Colon Carcinoma Metastatic in the Lung (tissue), 2 donors: ENCODE results near the genes SPARCL1, PPM1K, HERC3, TIGD2 and GPRIN3.

DNA sequence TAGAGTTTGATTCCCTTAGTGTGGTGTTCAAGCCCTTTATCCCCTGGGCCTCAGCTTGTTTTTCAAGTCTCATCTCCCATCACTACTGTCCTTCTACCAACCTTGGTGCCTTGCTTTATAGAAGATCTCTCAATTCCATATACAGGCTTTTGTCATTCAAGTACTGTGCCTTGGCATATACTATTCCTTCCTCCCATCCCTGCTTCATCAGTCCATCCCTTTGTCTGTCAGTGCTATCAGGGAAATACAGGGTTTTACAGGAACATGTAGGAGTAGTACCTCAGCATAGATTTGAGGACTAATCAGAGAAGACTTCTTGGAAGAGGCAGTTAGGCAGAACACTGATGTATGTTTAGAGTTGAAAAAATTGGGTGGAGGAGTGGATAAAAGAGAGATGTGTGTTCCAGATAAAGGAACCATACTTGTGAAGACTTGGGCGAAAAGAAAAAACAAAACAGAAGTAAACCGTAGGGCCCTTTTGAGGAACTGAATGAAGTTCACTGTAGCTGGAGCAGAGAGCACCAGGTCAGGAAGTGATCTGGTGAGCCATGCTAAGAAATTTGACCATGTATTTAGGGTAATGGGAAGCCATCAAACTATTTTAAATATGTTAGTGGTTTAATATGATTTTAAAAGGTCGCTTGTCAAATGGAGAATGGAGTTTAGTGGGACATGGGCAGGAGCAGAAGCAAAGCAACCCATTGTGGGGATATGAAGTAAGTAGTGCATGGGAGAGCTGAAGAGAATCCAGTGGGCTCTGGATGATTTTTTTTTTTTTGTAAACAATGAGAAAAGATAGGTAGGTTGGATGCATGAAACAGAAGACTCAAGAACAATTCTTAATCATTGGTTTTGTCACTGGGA lies 32.3 kb downstream of the AFF1 start:
- PRO-cap, 2 experiments, result no peak in any of the 2 experiments

DNA sequence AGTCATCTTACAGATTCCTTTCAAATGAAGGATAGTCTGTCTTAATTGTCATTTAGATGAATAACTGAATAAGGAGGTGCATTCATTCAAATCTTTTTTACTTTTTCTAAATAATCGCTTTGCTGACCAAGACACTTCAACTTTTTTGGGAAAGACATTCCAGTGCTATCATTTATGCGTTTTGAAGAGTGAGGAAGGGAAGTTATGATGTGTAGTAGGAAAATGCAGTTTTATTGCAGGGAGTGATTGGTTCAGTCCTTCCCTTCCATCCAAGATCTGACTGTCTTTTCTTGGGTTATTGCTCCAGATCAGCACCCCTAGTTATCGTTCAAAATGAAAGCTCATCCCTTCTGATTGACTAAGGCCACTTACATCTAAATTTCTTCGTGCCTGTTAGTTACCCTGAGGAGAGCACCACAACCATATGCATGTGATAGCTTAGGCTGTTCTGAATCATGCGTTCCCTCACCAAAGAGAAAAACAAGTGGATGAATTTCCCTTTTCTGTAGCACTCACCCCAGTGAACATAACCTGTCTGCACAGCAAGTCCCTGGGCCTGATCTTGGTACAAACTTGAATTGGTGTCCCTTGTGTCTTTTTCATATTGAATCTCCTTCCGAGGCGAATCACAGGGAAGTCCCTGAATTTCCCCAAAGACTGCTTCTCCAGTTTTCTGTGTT lies 100.6 kb downstream of the KLHL8 start:
- PRO-cap, 2 experiments, result no peak in any of the 2 experiments

DNA sequence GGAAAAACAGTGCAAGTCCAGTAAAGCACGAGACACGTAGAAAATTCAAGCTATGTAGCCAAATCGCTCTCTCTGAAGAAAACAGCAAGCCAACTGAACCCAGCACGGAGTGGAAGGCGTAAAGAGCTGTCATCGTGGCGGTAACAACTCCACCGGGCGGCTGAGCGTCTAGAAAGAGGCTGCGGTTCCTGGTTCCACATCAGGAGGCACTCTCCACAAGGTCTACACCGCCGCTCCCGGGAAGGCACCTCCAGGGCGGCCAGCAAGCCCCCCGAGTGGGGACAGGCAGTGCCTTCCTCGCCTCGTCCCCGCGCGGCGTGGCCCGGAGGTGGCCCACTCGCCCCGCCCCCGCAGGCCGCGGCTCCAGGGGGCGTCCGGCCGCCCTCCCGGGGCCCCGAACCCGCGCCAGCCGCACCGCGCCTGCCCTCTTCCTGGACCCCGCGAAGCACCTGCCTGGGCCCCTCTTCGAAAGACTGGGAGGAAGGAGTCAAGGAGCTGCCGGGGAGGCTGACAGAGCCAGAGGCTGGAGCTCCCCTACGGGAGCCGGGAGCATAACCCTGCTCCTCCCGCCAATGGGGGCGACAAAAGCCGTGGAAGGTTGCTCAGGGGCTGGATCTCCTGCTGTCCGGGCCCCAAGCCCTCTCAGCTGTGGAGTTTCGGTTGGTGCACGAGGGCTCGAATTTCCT lies 689 bp downstream of the KLHL8 start:
- PRO-cap, 2 experiments, result no peak in any of the 2 experiments

DNA sequence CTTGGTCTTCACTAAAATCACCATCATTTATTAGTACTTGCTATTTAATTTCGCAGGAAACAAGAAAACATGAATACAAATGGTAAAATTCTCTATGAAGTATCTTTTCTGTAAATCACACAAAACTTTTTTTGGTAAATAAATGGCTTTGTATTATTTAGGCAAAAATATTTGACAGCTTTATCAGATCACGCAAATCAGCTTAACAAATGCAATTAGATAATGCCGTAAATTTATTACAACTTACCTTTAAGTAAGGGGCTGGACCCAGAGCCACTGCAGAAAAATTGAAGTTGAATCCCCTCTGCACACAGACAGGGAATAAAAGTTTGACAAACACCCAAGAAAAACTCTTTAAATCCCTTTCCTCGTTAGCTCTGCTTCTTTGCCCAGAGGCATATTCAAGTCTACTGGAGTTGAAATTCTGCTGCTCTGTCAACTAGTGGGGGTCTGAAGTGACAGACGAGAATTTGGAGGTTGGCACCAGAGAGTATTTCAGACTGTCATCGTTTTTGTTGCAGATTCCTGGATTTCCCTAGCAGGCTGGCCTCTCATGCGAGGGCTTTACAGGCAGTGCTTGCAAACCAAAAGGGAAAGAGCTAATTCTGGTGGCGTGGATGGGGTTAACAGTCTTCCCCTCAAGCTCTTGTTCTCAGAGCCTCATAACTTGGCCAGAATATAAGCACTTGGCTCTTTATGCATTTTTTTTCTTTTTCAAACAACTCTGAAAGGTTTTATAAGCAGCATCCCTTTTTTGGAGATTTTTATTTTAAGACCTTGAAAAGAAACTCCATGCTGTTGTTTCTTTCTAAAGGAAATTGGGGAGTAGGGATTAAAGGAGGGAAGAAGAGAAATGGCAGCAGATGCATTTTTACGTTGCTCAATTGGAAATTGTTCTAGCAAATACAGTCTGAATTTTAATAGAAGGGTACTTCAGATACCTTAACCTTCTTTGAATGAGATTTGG lies at the start of gene SPARCL1:
Gene SPARCL1, minus strand, starts transcription at position 579 of the 967 bp plus-strand sequence.
- PRO-cap, 2 experiments, result peak in 1 of 2 experiments; most common minus-strand start position 537 of the sequence (in 1)

DNA sequence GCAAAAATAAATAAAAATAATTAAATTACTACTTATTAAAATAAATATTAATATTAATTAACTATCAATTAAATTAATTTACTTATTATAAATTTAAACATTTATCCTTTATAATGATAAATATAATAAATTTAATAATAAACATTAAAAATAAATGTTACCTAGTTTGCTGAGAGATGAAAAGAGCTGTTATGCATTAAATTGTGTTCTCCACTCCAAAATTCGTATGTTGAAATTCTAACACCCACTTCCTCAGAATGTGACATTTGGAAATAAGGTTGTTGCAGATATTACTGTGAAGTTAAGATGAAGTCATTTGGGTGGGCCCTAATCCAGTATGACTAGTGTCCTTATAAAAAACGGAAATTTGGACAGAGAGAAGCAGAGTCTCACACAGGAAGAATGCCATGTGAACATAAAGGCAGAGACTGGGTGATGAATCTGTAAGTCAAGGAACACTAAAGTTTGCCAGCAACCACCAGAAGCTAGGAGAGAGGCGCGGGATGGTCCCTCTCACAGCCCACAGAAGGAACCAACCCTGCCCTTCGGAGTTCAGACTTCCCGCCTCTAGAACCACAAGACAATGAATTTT lies 67.1 kb upstream of the IBSP start:
- PRO-cap, 2 experiments, result no peak in any of the 2 experiments

DNA sequence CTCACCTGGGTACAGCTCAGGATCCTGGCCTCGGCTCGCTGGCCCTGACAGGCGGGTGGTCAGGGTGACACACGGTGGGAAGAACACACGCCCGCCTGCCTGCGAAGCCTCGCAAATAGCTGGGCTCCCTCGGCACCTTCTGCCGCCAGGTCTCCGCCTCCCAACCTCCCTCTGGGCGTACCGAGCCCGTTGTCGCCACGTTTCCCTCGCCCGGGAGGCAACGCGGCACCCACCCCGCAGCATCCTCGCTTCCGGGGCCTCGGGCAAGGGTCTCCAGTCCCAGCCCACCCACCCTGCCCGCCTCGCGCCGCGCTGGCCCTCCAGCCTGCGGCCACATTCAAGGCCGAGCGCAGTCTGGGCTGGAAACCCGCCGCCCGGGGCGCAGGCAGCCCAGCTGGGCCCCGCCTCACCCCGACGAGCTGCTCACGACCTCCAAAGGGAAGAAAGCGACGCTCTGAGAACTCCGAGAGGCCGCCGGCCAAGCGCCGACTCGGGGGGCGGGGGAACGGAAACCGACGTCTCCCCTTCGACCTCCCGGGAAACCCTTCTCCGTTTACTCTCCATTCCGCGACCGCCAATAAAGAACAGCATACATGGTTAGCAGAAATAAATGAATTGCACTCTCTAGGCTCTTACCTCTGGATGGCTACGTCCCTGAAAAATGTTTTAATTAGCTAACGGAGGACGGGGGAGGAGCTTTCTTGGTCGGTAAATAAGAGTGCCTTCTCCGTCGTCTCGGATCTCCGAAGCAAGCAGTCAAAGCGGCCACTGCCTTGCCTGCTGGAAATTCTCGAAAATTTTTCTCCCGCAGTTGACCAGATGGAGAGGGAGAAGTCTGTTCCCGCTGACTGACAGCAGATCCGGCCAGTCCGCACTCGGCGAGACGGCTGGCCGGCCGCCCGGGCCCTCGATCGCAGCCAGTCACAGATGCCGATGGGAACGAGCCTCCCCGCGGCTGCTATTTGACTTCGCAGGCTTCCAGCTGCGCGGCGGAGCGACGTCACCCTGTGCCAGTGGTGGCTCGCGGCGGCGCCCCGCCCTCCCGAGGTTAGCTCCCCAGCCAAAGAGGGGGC lies at the start of gene PPM1K:
Gene PPM1K, minus strand, starts transcription at position 792 of the 1,073 bp plus-strand sequence.
- PRO-cap, 2 experiments, result peak in 2 of 2 experiments; most common plus-strand start position 738 of the sequence (in 1); most common minus-strand start position 935 of the sequence (in 2)

- PRO-cap, 2 experiments, result peak in 2 of 2 experiments; most common plus-strand start chr4:88370709 (in 1); most common minus-strand start chr4:88370653 (in 2)
These were observed 8.3 kb upstream of the HERC6 start for GRCh38 chr4:88370371-88370799.

DNA sequence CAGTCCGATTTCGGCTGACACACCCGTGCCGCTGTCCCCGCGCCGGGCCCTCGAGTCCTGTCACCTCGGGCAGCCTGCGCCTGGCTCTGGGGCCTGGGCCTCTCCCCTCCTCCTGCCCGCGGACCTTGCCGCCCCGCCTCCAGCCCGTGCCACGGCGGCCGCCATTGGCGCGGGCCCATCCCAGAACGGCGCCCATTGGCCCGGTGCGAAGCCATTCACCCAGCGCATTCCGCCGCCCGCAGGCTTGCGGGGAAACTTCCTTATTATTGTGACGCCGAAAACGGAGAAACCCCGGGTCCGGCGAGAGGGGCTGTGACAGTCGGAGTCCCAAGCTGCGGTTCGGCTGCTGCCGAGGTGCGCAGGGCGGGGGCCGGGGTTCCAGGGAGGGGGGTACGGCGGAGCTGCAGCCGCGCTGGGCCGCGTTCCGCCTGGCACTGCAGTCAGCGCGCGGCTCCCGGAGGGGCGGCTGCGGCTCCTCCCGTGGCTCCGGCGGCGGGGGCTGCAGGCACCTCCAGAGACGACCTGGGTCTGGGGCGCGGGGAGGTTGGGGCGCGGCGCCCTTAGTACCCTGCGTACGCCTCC lies at the start of gene HERC3:
Gene HERC3, plus strand, starts transcription at position 260 of the 582 bp plus-strand sequence.
- PRO-cap, 2 experiments, result peak in 2 of 2 experiments; most common plus-strand start position 439 of the sequence (in 2); most common minus-strand start position 59 of the sequence (in 2)

DNA sequence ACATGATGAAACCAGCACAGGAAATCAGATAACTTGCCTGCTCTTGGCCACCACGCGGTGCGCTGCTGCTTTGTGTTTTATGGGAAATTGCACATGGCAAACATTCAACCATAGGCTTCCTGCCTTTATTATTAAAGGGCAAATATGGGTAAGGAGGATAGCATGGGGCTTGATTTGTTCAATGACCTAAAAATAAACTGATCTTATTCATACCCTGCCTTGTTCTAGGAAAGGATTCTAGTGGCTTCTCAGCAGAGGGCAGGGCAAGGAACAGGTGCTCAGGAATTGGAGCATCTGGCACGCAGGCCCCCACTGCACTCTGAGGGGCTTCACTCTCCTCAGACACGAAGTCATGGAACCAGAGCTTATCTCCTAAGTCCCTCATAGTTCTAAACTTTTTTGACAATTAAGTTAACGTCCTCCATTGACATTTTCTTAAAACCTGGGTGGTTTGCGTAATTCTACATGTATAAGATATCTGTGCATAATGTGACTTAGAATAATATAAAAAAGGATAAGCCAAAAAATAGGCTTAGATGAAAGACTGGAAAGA lies 31.8 kb upstream of the NAP1L5 start:
- PRO-cap, 2 experiments, result no peak in any of the 2 experiments

GRCh38 chr4:88734518-88734941 lies 36.9 kb upstream of the NAP1L5 start:
- PRO-cap, 2 experiments, result no peak in any of the 2 experiments

DNA sequence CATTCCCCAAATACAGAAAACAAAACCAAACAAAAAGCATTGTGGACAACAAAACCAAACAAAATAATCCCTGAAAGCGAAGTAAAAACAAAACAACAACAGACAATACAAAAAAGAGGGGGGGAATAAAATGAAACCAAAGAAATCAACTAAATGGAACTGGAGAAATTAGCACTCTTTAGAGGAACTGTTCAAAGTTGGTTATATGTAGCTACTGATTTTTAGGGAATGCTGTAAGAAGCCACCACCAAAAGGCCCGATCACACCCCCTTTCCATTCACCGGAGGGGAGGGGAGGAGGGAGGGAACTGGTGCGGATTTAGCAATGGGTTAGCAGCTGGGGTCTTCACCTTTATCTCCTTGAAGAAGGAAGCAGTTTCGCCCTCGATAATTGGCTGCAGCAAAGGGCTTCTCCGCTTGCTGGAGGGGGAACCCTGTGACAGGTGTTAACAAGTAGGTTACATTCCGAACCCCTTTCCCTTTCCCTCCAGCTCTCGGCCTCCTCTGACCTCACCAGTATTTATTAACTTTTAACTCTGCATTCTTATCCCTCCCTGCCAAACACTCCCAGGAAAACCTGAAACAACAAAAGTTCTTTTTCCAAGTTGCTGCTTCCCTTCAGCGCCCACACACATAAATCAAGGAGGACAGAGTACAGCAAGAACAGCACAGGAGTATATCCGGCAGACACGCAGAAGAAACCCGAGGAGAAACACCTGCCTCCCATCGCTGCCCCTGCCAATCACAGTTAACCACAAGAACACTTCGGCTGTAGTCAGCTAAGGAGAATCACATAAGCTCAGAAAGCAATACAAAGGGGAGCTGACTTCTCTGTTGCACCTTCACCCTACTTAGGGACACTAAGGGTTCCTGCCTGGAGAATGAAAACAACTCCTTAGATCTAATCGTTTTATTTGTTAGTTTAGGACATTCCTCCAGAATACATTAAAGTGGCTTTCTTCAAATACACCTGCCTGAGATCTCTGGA lies 39.8 kb upstream of the NAP1L5 start:
- PRO-cap, 2 experiments, result no peak in any of the 2 experiments

DNA sequence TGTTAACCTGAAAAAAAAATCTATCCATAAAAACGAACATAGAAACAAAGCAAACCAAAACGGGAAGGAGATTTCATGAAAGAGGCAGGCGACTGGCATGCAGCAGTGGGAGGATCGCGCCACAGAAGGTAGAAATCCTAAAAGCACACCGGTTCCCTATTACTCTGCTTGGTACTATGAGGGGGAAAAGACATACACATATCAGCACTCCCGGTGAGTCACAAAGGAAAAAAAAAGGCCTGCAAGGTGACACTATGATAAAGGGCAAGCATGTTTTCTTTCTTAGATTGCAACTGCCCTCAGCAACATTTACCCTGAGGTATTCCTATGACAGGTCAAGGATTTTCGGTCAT lies 60.6 kb upstream of the NAP1L5 start:
- PRO-cap, 2 experiments, result no peak in any of the 2 experiments

DNA sequence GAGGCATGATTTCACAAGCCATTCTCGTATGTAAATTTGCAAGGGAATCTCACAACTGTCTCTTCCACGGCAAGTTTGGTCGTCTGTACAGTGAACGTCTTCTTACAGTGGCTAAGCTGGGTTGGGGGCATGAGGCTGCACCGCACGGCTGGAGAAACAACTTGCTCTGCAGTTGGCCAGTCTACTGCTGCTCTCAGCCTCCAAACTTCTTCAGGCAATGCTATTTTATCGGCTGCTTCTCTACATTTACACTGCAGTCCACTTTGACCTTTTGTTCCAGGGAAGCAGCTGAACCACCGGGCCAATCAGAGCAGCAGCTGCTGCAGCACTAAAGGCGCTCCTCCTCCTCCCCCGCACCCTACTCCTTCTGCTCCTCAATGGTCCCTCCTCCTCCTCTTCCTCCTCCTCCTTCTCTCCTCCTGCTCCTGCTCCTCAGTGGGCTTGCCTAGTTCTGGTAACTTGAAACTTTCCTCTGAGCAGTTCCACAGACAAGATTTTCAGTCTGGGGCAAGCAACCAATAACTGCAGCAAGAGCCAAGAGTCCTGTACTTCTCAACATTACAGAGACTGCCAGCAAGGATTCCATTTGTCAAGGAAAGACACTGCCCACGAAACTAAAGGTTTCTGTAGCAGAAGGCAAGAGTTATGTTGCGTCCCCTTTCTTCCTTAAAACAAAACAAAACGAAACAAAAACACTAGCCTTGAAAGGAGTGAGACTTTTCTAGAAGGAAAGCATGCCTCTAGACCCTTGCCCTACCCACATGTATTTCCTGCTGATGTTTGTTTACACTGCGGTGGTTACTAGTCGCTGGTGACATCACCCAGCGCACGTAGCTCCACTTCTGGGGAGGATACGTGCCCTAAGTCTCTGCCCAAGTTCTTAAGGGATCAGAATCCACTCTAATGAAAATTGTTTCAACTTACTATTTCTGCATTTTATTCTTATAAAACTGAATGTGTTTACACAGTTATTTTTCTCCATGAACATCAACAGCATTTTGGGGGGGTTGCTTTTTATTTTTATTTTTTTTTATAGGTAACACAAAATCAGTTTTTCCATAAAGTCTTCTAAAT lies 125.7 kb upstream of the NAP1L5 start:
- PRO-cap, 2 experiments, result peak in 2 of 2 experiments; most common plus-strand start position 359 of the sequence (in 1); most common minus-strand start position 212 of the sequence (in 2)

DNA sequence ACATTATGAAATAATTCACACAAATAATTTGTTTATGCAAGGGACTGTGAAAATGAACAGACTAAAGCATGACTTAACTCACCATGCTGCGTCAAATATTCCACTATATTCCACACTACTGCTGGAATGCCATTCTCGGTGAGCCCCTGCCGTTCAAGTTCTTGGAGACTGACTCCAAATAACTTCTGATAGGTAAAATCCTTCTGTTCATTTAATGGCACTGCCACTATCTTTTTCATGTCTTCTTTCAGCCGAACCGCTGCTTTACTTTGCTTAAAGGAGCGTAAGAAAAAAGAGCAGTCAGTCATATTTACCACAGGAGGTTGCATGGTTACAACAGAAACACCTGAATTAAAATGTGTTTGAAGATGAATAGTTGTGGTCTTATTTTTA lies 27.6 kb downstream of the FAM13A start:
- PRO-cap, 2 experiments, result no peak in any of the 2 experiments

- PRO-cap, 2 experiments, result peak in 2 of 2 experiments; most common plus-strand start chr4:89111533 (in 2); most common minus-strand start chr4:89111233 (in 1)
These were observed at the start of gene TIGD2 for GRCh38 chr4:89110818-89111989. TIGD2 (plus strand) TSS chr4:89111533.

DNA sequence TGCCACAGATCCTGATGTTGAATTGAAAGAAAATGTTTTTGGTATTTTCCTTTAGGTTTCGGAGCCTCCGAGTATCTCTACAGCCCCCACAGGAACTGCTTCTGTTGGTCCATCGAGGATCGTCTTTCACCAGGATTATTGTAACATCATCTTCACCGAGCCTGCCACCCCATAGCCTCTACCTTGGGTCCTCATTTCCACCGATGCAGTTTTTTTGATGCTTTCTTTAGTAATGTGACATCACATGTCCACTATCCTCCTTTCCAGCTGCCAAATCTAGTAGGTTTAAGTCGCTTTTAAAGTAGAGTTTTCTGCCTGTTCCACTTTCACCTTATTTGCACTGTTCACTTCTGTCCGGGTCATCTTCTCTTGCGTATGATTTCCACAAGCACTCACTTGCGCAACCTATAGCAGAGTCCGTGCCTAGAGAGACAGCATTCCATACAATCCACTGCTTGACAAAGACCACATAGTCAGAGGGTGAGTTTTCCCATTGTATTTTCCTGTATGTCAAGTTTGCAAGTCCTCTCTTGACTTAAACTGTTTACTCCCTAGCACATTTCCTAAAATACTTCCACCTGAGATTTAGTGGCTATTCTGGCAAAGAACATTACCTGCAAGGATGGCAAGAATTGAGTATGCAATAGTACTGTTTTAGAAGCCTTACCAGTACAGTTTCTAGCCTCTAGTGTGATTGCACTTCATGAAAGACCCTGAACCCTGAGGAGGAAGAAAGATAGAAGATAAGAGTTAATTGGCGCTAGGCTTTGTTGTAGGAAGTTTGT lies 871 bp downstream of the TIGD2 start:
- PRO-cap, 2 experiments, result no peak in any of the 2 experiments

- PRO-cap, 2 experiments, result peak in 1 of 2 experiments; most common minus-strand start chr4:89290910 (in 1)
These were observed 16.9 kb downstream of the GPRIN3 start for GRCh38 chr4:89290563-89291146.

- PRO-cap, 2 experiments, result no peak in any of the 2 experiments
These were observed 14.5 kb downstream of the GPRIN3 start for GRCh38 chr4:89292999-89293641.

GRCh38 chr4:89307217-89308205 lies at the start of gene GPRIN3:
GPRIN3 (minus strand) TSS chr4:89307800.
- PRO-cap, 2 experiments, result peak in 2 of 2 experiments; most common plus-strand start chr4:89307462 (in 1); most common minus-strand start chr4:89307621 (in 1)

DNA sequence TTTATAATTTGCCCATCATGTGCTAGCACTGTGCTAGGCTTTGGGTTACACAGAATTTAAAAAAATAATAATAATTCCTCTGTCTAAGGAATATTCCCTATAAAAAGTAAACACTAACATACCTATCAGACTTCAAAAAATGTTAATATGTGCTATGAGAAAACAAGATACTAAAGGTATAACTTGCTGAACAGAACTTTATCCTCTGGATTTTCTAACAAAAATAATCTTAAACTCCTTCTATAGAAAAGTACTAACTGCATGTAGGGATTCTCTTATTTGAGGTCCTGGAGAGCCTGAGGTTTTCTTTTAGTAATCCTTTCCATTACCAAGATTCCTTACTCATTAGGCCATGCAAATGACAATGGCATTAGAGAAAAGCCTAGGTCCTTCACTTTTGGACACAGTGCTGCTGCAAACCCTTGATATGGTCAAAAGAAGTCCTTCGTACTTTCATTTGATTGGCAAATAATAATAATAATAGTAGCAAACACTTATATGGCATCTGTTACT lies 3.1 kb downstream of the MMRN1 start:
- PRO-cap, 2 experiments, result no peak in any of the 2 experiments